Skeletal muscle tissue (tissue), 7 donors: ENCODE measurements around the genes MRPL24, HDGF, INSRR, SMIM42 and OR6K6.

GRCh38 chr1:156703225-156704191 is 1.9 kb downstream of the CRABP2 start:
- PRO-cap, 3 experiments, result no peak in any of the 3 experiments
- RAMPAGE, long total RNA, result no peak
- RRBS, 2 experiments, result no CpG with 5 or more reads among the region's 10 CpGs

DNA sequence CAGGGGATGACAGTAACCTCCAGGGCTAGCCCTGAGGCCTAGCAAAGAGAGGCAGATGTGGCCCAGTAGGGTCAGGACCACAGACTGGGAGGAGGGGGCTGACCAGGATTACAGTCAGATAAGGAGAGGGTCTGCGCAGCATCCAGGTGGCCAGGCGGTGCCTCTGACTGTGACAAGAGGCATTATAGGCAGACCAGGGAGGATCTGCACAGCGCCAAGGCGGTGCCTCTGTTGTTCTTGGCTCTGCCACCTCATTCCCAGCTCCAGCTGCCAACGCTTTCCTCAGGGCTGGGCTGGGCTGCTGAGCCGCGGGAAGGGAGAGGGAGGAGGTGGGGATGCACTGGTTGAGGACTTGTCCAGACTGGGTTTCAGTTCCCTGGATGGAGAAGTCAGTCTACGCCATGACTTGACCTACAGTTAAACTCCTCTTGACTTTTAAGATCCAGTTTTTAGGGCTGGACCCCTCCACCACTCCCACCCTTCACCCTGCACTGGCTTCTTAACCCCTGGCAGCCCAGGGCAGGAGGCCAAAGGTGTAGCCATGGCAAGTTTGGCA is 4.4 kb upstream of the CRABP2 start:
- PRO-cap, 3 experiments, result no peak in any of the 3 experiments
- RAMPAGE, long total RNA, result no peak
- RRBS, 2 experiments, result no CpG with 5 or more reads among the region's 8 CpGs

DNA sequence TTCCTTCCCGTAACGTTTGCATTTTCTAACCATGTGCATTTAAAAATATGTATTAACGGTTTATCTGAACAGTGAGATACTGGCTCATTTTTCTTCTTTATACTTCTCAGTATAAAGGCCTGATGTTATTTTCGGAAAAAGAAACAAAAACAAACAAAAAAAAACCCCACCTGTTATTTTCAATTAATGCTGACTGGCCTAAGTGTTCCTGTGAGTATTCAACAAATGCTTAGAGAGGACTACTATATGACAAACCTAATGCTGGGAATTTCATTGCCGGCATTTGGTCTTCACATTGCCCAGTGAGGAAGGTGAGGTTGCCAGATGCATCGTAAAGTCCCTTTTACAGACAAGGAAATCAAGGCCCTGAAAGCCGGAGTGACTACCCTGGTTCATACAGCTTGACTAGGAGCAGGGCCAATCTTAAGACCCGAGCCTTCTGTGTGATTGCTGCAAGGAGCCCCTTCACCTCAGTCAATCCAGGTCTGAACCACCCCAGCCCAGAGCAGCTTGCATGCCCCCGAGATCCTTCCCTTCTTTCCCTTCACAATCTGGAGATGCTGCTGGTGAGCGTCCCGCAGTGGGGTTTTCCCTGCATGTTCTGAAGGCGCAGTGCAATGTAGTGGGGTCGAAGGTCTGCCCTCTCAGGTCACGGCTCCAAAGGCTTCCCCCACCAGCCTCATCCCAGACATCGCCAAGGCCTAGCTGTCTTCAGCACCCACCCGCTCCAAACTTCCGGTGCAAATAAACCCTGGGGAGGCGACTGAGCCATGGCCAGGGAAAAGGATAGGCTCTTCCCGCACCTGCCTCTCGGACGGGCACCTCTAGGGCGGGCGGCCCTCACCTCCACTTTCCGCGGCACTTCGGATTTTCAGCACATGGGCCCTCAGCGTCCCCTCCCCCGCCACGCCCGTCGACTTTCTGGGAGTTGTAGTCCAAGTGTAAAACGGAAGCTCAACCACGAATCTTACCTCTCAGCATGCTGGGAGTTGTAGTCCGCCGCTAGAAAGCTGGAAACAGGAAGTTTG is at the start of gene MRPL24:
Gene MRPL24 (minus strand): TSS at position 880 of the 1,028 bp plus-strand sequence.
- PRO-cap, 3 experiments, result peak in 3 of 3 experiments; most common minus-strand start position 880 of the sequence (in 1)
- RAMPAGE, long total RNA, result start-site peak on the minus strand centred at position 891 of the sequence, 31 bp wide, 572 and 385 reads in 2 replicates
- RRBS, 2 experiments, result 6 to 7% methylated on average over 2 of the region's 35 CpGs

DNA sequence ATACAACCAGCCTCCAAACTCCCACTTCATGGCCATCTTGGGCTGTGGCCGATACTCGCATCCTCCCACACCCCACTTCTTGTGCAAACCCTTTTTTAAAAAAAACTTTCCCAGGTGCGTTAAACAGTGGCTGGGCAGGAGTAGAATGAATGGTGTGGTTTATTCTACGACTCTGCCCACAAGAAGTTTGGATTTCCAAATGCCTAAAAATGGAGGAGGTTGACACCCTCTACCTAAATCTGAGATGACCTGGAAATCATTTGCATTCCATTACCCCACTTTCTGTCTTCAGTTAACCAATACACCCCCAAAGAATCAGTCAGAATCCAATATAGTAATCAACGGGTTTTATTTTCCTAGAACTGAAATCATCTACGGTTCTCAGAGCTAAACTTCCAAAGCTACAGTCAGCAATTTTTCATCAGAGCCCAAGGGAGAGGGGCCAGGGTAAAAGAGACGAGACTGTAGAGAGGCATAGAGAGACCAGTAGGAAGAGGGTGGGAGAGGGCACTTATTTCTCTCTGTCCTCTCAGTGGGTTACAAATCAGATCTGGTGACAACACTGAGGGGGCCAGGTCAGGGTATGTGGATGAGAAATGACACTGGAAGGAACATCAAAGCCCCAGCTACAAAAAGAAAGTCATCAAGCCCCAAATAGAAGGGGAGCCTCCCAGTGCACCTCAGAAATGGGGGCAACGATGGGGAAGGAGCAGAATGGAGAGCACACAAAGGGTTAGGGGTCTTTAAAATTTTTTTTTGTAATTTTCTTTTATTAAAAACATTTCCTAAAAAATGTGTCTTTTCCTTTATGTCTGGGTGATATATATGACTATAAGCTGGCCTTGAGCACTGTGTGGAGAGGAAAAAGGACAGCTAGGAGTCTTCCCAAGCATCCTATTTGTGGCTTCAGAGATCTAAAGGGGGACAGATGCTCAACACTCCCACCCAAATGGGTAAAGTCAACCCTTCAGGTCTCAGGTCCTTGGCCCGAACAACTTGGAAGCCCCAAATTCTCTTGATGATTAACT is 1.2 kb upstream of the MRPL24 start:
- PRO-cap, 3 experiments, result no peak in any of the 3 experiments
- RAMPAGE, long total RNA, result no peak
- RRBS, 2 experiments, result no CpG with 5 or more reads among the region's 9 CpGs

DNA sequence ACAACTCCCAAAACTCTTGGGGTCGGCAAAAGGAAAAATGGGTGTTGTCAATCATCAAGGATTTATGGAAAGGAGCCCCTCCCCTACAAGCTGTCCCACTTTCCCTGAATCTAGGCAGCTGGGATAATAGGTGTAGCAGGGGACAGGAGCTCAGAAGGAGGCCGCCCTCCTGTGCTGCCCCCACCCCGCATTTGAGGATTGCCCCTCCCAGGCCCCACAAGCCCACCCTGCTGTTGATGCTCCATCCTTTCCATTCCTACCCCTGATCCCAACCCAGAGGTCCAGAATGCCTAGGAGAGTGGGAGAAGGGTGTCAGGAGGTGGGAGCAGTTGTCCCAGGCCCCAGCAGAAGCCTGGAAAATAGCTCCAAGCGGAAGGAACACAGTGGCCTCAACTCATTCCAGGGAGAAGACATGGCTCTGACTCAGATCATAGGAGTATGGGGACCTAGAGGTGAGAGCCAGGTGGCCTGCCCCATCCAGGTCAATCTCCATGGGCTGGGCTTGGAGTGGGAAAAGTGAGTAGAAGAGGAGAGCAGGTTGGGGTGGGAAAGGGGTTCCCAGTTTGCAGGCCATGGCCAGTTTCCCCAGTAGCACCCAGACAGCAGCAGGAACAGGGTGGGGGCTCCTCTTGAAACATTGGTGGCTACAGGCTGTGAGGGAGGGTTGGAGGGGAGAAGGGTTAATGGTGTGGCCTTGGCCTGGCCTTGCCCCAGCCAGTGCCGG is 2.1 kb upstream of the MRPL24 start:
- PRO-cap, 3 experiments, result no peak in any of the 3 experiments
- RAMPAGE, long total RNA, result no peak
- RRBS, 2 experiments, result no CpG with 5 or more reads among the region's 5 CpGs

- PRO-cap, 3 experiments, result peak in 1 of 3 experiments; most common plus-strand start chr1:156748047 (in 1); most common minus-strand start chr1:156747965 (in 1)
- RAMPAGE, long total RNA, result no peak
- RRBS, 2 experiments, result no CpG with 5 or more reads among the region's 3 CpGs
Observed at GRCh38 chr1:156747779-156748225, 3.7 kb downstream of the HDGF start.

GRCh38 chr1:156750962-156751983 is at the start of gene HDGF:
TSS of gene HDGF (minus strand) at chr1:156751675.
- PRO-cap, 3 experiments, result peak in 3 of 3 experiments; most common plus-strand start chr1:156751210 (in 3); most common minus-strand start chr1:156751734 (in 3)
- RAMPAGE, long total RNA, result start-site peak on the minus strand at chr1:156751448-156751501, 87 and 60 reads in 2 replicates
- RRBS, 2 experiments, result 2% methylated on average over 86 of the region's 127 CpGs

DNA sequence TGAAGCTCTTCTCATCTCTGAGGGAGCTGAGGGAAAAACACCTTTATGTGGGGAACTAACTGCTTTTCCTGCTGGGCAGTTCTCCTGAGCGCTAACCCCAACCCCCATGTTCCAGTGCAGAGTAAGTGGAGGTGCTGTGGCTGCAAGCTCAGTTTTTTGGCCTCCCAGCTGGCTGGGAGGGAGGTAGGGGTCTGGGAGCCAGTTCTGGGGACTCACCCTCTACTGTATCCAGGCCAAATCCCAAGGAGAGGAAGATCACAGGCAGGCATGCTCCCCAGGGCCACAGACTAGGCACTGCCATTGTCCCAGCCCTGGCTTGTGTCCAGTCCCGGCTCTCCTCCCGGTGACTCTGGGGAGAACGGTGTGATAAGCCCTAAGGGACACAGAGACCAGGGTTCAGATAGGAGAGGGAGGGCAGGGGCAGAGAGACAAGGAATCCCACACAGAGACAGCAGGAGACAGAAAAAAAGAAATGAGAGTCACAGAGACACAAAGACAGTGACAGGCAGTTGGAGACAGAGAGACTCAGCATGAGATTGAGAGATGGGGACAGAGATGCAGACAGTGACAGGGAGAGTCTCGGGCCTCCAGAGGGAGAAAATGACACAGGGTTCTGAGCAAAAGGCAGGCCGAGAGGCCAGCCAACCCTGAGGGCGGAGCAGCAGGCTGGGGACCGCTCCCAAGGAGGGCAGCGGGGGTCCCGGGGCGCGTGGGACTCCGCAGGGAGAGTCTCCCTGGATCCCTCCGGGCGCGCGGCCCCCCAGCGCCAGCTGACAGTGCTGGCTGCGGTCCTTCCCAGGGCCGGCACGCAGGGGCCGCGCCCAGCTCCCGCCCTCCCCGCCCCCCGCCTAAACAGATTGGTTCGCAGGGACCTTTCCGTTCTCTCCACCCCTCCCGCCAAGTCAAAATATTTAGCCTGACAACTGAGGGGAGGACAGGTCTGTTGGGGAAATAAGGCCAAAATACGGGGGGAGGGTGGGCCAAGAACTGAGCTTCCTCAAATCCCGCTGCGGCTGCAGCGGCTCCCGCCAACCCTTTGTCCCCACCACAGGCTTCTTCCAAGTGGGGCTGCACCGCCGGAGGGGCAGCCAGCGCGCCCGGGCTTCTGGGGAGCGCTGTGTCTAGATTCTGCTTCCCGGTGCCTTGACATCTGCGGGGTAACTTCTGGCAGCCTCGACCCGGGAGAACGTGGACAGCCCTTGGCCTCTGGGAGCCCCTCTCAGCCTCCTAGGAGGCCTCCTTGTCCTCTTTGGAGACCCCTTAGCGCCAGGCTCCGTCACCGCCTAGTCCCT is at the start of gene INSRR:
Gene INSRR (minus strand): TSS at position 797 of the 1,292 bp plus-strand sequence.
- PRO-cap, 3 experiments, result no peak in any of the 3 experiments
- RAMPAGE, long total RNA, result no peak
- RRBS, 2 experiments, result 4 to 6% methylated on average over 11 to 13 of the region's 48 CpGs

GRCh38 chr1:157071282-157071765 is 25.8 kb upstream of the ARHGEF11 start:
- PRO-cap, 3 experiments, result no peak in any of the 3 experiments
- RAMPAGE, long total RNA, result no peak
- RRBS, 2 experiments, result no CpG with 5 or more reads among the region's 1 CpG

- PRO-cap, 3 experiments, result no peak in any of the 3 experiments
- RAMPAGE, long total RNA, result no peak
- RRBS, 2 experiments, result no CpG with 5 or more reads among the region's 3 CpGs
Observed at GRCh38 chr1:157123869-157124896, 14.0 kb downstream of the ETV3 start.

DNA sequence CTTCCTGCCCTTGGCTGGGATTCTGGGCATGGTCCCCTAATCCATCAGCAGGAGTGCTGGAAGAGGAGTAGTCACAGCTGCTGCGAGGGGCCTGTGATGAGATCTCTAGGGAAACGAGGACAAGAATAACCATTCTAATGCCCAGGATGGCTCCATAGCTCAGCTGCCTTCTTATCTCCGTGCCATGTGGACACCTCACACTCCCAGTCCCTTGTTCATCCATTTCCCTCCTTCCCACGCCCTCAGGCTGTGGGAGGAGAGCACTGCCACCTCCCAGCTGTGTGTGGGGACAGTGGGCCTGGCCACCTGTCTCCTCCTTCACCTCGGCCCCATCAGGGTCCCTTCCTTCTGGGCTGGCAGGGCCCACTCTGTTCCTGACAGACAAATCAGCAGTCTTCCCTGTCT is 16.1 kb upstream of the ETV3 start:
- PRO-cap, 3 experiments, result no peak in any of the 3 experiments
- RAMPAGE, long total RNA, result no peak
- RRBS, 2 experiments, result no CpG with 5 or more reads among the region's 5 CpGs

DNA sequence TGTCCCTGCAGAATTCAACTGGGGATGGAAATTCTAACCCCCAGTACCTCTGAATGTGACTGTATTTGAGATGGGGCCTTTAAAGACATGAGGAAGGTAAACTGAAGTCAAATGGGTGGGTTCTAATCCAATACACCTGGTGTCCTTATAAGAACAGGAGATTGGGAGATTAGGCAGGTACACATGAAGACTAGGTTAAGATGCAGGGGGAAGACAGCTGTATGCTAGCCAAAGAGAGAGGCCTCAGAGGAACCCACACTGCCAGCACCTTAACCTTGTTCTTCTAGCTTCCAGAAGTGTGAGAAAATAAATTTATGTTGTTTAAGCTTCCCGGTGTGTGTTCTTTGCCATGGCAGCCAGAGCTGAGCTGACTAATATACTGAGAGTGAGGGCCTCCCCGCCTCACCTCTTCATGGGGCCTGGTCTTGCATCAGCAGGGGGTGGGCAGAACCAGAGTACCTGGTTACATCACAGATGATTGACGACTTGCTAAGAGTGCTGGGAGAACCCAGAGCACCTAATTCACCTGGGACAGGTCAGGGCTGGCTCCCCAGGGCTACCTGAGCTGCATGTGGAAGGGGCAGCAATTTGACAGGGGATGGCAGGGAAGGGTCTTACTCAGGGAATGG is 60.3 kb upstream of the ETV3 start:
- PRO-cap, 3 experiments, result no peak in any of the 3 experiments
- RAMPAGE, long total RNA, result no peak
- RRBS, 2 experiments, result no CpG with 5 or more reads among the region's 3 CpGs

DNA sequence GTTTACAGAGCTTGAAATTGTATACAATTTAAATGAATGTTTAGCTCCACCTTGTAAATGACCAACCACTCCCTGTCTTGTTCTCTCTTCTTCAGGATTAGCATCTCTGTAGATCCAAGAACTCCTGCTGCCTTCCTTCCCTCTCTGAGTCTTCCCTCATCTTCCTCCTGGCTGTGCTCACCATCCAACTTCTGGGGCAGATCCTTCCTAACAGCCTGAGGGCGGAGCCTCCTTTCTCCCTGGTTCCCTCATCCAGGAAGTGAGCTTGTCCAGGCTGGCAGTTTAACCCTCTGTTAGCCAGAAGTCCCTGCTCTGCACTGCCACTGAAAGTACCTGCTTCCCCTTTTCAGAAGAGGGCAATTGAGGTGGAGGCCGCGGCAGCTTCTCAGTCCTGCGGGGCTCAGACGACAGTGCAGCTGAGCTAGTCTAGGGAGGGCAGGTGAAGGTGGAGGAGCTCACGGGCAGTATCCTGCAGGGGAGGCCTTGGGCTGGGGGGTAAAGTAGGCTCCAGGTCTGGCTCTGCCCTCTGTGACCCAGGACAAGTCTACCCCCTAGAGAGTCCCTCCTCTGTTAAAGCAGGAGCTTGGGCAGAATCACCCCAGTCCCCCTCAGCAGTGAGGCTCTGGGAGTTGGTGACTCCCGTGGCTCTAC is 149.1 kb downstream of the FCRL5 start:
- PRO-cap, 3 experiments, result no peak in any of the 3 experiments
- RAMPAGE, long total RNA, result no peak
- RRBS, 2 experiments, result no CpG with 5 or more reads among the region's 7 CpGs

GRCh38 chr1:158014327-158015088 is 21.1 kb downstream of the KIRREL1 start:
- PRO-cap, 3 experiments, result no peak in any of the 3 experiments
- RAMPAGE, long total RNA, result no peak
- RRBS, 2 experiments, result 80% methylated on average over 2 of the region's 16 CpGs; no CpG with 5 or more reads in 1 of the 2 experiments

DNA sequence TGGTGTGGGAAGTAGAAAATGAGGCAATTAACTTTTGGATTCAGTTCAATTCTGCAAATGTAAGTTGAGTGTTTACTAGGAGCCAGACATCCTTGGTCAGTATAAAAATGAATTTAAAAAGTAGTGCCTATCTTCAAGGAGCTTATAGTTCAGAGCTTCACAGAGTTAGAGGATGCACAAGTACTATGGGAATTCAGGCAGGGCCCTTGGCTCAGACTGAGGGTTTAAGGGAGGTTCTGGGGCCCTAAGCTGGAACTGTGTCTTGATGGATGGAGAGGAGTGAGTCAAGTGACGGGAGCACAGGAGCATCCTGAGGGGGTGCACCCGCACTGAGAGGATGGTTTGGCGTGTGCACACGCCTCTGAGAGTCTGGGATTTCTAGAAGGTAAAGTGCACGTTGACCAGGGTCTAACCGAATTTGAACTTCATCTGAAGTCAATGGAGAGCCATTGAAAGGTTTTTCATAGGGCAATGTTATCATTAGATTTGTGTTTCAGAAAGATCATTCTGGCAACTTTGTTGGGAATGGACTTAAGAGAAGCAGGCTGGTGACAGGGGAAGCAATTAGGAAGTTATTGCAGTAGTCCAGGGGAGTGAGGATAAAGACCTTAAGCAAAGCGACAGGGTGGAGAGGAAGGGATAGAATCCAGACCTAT is 55.8 kb downstream of the KIRREL1 start:
- PRO-cap, 3 experiments, result no peak in any of the 3 experiments
- RAMPAGE, long total RNA, result no peak
- RRBS, 2 experiments, result no CpG with 5 or more reads among the region's 7 CpGs

GRCh38 chr1:158128006-158128517 is at the start of gene SMIM42:
TSS of gene SMIM42 (minus strand) at chr1:158128301.
- PRO-cap, 3 experiments, result no peak in any of the 3 experiments
- RAMPAGE, long total RNA, result no peak
- RRBS, 2 experiments, result no CpG with 5 or more reads among the region's 7 CpGs

DNA sequence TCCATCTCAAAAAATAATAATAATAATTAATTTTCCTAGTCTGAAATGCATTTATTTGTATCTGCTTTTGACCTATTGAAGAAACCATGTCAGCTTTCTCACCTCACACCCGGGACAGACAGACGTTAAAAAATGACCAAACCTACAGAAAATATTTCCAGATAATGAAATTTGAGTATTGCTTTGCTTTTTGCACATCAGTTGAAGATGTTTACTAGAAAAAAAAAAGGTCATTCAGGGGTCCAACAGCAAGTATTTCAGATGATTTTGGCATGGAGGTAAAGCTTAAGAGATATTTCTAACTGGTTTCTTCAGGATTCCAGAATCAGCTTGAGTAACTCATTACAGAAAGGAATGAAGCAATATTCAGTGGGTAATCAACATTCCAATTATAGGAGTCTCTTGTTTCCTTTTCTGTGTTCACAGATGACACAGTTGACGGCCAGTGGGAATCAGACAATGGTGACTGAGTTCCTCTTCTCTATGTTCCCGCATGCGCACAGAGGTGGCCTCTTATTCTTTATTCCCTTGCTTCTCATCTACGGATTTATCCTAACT is at the start of gene OR6K6:
Gene OR6K6 (plus strand): TSS at position 259 of the 558 bp plus-strand sequence.
- PRO-cap, 3 experiments, result no peak in any of the 3 experiments
- RAMPAGE, long total RNA, result no peak
- RRBS, 2 experiments, result no CpG with 5 or more reads among the region's 6 CpGs

GRCh38 chr1:159095313-159095721 is 18.8 kb upstream of the AIM2 start:
- PRO-cap, 3 experiments, result no peak in any of the 3 experiments
- RAMPAGE, long total RNA, result no peak
- RRBS, 2 experiments, result no CpG with 5 or more reads among the region's 4 CpGs

GRCh38 chr1:159203961-159204660 is 564 bp upstream of the ACKR1 start:
- PRO-cap, 3 experiments, result no peak in any of the 3 experiments
- RAMPAGE, long total RNA, result no peak
- RRBS, 2 experiments, result no CpG with 5 or more reads among the region's 7 CpGs

DNA sequence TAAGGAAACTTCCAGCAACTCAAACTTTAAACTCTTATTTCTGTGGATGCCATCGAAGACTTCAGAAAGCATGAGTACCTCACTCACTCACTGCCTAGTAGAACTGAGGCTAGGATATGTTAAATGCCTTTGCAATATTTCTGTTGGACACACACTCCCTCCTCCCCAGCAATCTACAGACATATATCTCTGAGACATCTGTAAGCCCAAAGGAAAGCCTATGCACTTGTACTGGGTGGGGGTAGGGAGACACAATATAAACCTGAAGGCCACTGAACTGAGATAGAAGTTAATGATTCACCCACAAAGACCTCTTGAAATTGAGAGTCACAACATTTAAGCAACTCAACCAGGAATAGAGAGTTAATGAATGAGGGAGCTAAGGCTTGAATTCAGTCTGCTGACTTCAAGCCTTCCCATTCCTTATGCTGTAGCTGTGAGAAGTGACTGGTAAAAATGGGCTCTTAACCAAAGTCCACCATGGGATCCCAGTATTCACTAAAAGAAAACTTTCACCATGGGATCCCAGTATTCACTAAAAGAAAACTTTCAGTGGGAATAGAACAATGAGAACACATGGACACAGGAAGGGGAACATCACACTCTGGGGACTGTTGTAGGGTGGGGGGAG is 5.0 kb downstream of the OR10J1 start:
- PRO-cap, 3 experiments, result no peak in any of the 3 experiments
- RAMPAGE, long total RNA, result no peak
- RRBS, 2 experiments, result no CpG with 5 or more reads among the region's 1 CpG